Natural killer cell (primary cell): ENCODE measurements around the gene GALNT14.

DNA sequence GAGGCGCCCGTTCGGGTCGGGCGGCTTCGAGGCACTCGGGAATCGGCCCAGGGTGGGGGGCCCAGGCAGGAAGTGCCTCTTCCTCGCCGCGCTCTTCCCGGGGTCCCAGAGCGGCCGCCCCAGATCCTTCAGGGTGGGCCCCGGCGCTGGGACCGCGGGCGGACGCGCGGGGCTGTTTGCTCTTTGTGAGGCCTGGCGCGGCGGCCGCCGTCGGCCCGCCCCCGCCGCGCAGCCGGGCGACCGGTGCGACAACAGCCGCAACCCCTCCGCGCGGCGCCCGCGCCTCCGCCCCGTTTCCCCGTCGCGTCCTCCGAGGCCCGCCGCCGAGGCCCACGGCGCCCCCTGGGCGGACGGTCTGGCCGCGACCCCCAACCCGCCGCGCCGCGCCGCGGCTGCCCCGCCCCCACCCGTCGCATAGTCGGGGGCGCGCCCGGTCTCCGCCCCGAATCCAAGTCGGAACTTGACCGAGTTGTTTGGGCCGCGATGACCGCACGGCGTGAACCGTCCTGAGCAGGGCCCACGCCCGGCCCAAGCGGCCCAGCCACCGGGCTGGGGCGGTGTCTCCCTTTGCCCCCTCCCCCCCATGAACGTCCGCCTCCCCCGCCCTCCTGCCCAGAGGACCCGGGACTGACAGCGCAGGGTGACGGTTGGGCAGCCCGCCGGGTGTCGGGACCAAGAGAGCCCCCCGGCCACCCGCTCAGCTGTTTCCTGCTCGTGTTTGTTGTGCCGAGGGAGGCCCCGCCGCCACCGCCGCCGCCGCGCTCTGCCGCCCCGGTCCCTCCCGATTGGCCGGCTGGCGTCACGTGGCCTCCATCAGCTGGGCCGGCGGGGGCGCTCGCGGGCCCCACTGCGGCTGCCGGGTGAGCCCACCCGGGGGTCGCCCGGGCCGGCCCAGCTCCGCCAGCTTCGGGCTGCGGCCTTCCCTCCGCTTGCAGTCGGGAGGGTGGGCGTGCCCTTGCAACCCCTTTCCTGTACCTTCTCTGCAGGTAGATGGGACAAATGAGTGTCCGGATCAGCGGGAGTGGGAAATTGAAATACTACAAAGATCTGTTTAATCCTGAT lies 630 bp downstream of the YPEL5 start:
- PRO-cap, result bidirectional peak, plus-strand start at position 458 of the sequence, minus-strand start at position 185 of the sequence; bidirectional peak, plus-strand start at position 615 of the sequence, minus-strand start at position 725 of the sequence

- PRO-cap, result no peak
Measured at GRCh38 chr2:30151383-30152173, 4.8 kb downstream of the YPEL5 start.

DNA sequence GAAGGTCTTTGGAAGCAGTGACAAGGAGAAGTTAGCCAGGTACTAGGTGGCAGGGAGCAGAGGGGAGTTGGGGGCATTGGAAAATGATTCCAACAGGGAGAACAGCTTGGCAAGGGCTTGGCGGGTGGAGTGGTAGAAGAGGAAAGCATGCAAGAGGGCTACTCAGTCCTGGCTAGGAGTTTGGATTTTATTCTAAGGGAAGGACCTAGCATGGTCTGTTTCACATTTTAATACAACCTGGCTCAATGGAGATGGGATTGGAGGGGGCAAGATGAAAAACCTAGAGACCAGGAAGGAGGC lies 29.1 kb downstream of the LBH start:
- PRO-cap, result no peak

GRCh38 chr2:30777256-30777672 lies 30.0 kb downstream of the CAPN13 start:
- PRO-cap, result no peak

DNA sequence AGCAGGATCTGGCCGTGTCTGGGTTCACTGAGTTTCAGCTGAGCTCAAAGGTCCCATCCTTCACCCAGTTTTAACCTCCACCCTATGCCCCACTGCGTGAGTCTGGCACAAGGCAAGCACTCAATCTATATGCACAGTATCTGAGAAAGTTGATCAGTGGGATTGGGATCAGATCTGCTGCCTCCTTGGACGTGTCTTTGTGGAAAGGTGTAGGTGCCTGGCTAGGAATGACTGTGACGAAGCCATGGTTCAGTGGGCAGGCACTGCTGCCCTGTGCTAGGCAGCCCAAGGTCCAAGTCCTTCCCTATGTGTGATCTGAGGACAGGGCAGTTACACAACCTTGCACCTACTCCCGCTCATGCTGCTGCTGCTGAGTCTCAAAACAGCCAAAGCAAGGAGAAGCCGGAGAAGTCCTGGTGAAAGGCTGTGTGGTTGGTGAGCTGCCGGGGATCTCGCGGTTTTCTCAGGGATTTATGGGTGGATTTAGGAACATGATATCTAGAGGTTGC lies 54.7 kb downstream of the GALNT14 start:
- PRO-cap, result no peak

DNA sequence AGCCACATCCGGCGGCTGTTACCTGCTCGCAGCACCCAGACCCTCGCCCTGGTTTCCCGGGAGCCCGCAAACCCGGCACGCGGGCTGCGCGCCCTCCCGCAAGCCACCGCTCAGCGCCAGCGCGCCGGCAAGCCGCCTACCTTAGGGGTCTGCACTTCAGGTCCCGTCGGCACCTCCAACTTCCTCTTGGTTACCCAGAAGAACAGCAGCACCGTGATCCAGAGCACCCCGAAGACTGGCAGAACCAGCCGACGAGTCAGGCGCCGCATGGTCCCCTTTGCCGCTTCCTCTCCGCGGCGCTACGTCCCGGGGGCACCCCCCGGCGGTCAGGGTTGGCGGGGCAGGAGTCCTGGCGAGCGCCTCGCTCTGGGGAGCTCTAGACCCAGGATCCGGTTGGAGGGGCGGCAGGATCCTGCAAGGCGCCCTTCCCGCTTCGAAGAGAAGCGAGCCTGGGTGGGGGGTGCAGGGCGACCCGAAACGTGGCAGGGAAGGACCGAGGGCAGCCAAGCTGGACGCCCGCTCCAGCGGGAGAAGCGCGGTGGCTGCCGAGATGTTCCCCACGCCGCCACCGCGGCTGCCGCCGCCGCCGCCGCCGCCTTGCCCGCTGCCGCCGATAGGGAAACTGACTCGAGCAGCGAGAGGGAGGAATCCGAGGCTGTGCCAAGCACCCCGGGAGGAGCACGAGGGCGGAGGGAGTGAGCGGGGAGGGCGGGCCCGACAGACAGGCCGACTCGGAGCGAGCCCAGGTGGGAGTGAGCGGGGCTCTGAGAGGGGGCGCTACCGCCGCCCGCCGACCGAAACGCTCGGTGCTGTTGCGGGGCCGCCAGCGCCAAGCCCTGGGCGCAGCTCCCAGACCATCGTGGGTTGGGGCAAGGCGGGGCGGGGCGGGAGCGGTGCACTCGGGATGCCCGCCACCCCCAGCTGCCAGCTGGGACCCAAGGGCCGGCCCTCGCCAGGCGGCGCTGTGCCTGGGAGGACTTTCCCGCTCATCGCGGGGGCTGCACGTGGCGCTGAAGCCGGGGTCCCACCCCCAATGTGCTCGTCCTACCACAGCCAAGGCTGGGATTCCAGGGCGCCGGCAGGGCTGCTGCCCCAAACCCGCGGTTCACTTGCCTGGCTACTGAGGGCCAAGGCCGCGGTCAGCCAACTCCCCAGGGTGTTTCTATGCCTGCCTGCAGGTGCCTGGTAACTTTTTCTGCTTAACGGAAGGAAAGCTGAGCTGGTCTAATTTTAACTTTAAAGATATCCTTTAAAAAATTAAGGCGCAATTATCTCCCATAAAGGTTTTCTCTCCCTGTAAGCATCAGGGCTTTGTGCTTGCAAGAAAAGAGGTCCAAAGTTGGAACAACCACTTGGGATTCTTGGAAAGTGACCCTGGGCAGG lies at the start of gene GALNT14:
Gene GALNT14 (minus strand): TSS at position 623 of the 1,383 bp plus-strand sequence.
- PRO-cap, result no peak

- PRO-cap, result no peak
Measured at GRCh38 chr2:31293273-31293688, 59.3 kb downstream of the EHD3 start.

GRCh38 chr2:31496227-31497320 lies 82.0 kb upstream of the XDH start:
- PRO-cap, result no peak

DNA sequence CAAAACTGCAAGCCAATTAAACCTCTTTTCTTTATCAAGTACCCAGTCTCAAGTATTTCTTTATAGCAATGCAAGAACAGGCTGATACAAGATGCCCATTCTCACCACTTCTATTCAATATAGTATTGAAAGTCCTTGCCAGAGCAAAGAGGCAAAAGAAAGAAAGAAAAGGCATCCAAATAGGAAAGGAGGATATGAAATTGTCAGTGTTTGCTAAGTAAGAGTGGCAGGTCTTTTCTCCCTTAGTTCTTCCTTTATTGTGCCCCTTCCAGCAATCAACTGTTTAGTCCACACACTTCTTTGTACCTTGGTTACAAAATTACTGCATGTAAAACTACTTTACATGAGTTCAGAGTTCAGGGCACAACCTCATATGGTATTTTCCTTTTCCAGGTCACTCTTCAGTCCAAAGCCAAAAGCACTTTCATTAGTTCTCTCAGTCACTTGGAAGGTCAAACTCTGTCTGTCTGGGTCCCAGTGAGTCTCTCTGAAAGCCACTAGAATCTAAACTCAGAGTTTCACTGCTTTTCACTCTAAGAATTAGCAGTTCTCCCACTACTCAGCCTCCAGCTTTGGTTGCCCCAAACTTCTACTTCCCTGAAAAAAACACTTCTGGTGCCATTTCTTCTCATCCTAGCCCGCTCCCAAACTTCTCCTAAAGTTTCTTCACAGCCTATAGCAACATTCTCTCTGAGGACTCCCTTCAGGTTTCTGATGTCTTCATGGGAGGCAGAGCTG lies 122.5 kb upstream of the SRD5A2 start:
- PRO-cap, result no peak

- PRO-cap, result no peak
Measured at GRCh38 chr2:31927316-31927957, 83.4 kb downstream of the MEMO1 start.

DNA sequence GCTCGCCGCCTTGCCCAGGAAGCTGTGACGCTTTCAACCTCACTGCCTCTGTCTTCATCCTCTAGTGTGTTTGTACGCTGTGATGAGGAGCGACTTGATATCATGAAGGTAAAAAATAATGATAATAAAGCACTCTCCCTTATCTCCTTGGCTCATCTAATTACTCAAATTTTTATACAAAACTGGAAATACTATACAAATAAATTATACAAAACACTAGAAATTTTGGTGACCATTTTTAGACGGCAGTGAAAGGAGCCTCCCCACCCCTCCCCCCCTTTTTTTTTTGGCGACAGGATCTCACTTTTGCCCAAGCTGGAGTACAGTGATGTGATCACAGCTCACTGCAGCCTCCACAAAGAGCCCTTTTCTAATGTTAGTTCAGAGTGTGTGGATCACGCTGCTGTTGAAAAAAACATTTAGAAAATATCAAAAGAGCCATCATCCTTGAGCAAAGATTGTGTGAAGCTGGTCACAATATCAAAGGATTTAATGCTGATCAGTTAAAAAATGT lies 29.9 kb upstream of the TTC27 start:
- PRO-cap, result no peak

GRCh38 chr2:32756119-32756376 lies 128.2 kb downstream of the TTC27 start:
- PRO-cap, result bidirectional peak, plus-strand start at chr2:32756543, minus-strand start at chr2:32756266

DNA sequence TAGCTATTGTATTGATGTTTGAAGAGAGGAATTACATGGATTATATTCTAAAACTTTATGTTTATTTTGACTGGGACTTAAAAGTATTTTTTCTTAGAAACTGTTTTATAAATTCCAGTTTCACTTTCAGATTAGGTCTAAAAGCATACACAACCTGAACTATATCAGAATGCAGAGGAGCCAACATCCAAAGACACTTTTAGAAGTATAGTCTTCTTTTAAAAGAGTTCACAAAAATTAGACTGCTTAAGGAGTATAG lies 128.5 kb downstream of the TTC27 start:
- PRO-cap, result bidirectional peak, plus-strand start at position 167 of the sequence, minus-strand start outside the sequence

GRCh38 chr2:33022139-33022530 lies 75.4 kb downstream of the LTBP1 start:
- PRO-cap, result no peak

GRCh38 chr2:33108529-33109316 lies 162.0 kb downstream of the LTBP1 start:
- PRO-cap, result no peak

- PRO-cap, result no peak
Measured at GRCh38 chr2:33439085-33440037, 37.1 kb upstream of the RASGRP3 start.

DNA sequence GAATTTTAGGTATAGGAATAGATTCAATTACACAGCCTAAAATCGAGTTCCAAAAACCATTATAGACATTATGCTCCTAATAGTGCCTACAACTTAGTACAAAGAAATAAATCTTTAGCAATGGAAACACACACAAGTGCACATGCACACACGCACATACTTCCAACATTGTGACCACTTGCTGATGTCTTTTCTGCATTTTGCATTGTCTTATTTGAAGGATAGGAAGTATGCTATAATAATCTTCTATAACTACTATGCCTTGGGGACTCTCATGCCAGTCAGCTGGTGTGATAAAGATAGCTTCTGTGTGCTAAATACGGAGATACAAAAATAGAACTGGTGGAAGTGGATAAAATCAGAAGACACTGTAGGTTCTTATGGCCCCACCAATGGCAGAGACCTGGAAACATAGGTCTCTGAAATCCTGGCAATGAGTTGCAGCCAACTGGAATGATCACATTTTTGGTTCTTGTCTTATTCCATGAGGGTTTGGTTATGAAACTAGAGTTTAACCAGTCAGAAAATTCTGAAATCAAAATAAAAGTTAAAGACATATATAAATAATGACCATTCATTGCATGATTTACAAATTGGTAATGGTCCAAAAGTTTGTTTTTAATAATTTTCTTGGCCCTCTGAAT lies 31.5 kb upstream of the RASGRP3 start:
- PRO-cap, result no peak

DNA sequence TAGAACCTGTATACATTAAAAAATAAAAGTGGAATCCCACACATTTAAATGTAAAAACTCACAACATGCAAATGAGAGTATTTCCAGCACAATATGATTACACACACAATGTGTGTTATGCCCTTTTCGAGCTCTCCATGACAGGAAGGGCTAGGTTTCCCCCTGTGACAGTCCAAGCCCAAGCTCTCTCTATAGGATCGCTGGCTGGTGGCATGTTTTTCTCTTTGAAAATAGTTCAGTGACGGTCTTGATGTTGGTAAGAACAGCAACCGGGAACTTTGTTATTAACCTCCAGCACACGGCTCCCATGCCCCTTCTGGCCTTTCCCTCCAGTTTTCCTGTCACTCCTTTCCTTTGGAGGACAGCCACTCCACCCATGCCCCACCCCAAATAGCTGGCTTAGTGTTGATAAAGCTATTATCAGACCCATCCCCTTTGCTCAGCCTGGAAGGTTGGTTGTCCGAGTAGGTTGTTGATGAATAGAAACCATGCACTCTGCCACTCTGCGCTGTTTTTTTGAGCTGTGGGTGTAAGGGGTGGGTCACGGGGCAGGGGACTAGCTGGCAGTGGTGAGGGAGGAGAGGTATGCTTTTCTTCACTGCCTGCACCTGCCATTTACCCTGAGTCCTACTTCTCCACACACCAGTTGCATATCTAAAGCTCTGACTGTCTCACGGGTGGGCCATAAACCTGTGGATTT lies 2.7 kb downstream of the RASGRP3 start:
- PRO-cap, result no peak

DNA sequence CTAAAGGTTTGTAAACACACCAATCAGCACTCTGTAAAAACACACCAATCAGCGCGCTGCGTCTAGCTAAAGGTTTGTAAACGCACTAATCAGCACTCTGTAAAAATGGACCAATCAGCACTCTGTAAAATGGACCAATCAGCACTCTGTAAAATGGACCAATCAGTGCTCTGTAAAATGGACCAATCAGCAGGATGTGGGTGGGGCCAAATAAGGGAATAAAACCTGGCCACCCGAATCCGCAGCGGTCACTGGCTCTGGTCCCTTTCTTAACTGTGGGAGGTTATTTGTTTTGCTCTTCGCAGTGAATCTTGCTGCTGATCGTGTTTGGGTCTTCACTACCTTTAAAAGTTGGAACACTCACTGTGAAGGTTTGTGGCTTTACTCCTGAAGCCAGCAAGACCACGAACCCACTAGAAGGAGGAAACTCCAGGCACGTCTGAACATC lies 198.5 kb upstream of the FAM98A start:
- PRO-cap, result no peak

DNA sequence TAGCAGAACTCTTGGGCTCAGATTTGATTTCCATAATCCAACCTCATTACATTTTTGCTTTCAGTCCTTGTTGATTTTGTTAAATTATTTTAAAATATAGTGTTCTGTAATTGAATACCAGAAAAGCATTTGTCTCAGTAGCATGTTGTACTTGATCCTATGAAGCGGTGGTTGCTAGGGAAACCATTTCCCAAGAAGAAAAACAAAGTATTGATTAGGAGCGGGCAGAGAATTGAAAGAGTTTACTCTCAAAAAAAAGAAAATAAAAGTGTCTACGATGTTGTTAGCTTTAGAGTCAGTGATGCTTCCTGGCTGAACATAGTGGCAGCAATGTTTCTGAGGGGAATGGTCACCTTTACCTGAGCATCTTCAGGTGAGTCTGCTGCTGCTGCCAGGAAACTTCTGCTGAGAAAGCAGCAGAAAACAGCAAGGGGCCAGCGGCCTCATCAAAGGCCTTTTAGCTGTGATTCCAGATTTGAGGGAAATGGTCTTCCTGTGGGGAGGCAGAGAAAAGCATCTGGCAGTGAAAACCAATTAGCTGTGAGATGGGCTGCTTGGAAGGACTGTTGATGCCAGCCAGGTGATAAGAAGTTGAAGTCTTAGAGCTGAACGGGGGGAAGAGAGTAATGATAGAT lies 37.1 kb downstream of the CRIM1 start:
- PRO-cap, result no peak